ENCODE measurements around the genes CACNA1D, CACNA2D3, LRTM1 and SLMAP.

- PRO-cap: no peak
- CAGE, long polyA plus RNA: no peak
Measured at GRCh38 chr3:53493624-53494756, at the start of gene CACNA1D. Gene CACNA1D, plus strand, starts transcription at chr3:53494611.

GRCh38 chr3:53711340-53711993, 134.8 kb downstream of the CHDH start:
- PRO-cap: no peak
- CAGE, long polyA plus RNA: no peak

- PRO-cap: no peak
- CAGE, long polyA plus RNA: no peak
Measured at GRCh38 chr3:54122525-54122899, at the start of gene CACNA2D3. Gene CACNA2D3, plus strand, starts transcription at chr3:54122552.

GRCh38 chr3:54122900-54123282, 539 bp downstream of the CACNA2D3 start:
- PRO-cap: no peak
- CAGE, long polyA plus RNA: no peak

- PRO-cap: no peak
- CAGE, long polyA plus RNA: no peak
Measured at GRCh38 chr3:54927849-54928203, at the start of gene LRTM1. Gene LRTM1, minus strand, starts transcription at chr3:54928059.

- PRO-cap: no peak
- CAGE, long polyA plus RNA: no peak
Measured at GRCh38 chr3:55468154-55469238, 18.6 kb downstream of the WNT5A start.

GRCh38 chr3:55480640-55481743, 6.1 kb downstream of the WNT5A start:
- PRO-cap: no peak
- CAGE, long polyA plus RNA: no peak

GRCh38 chr3:55555785-55557121, 69.1 kb upstream of the WNT5A start:
- PRO-cap: no peak
- CAGE, long polyA plus RNA: no peak

DNA sequence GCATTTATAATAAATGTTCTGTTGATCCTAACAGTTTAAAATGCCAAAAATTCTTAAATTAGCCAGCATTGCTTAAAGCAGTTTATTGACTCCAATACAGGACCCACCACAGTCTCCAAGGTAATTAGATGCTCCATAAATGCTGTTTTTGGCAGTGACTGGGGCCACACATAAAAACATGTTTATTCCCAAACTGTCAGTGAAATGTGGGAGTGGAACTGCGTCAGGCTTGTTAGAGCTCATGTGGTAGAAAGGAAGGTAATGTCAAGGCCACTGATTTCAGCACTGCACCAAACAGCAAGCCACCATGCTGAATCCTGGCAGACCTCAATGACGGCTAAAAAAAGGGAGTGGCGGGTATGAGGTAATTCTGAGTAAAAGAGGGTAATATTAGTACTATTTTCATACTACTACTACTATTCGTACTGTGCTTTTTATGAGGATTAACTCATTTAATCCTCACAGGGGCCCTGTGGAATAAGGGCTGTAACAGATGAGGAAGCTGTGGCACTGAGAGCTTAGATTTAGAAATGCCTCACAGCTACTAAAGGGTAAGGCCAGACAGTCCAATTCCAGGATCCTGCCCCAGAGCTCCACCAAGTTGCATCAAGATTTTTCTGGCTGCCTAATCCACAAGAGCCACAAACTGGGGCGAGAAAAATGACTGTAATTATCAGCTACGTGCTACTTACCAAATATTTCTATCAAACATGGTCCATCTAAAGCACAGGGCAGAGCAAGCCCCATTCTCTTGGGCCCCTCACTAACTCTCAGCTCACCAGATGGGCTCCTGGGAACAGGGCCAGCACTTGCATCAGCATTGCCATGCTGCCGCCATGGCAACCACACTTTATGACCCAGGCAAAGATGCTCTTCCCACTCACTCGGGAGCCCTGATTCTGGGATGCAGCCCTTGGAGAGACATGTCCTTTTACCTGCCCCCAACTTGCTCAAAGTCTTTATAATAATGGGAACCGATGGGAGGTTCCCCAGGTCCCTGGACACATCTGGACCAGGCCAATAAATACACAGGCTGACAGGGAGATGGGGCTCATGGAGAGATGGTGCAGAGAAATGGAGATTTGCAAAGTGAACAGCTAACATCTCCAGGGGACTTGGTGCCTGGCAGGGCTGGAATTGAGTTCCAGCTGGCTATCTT, 83.5 kb upstream of the SPATA12 start:
- PRO-cap: no peak
- CAGE, long polyA plus RNA: no peak

DNA sequence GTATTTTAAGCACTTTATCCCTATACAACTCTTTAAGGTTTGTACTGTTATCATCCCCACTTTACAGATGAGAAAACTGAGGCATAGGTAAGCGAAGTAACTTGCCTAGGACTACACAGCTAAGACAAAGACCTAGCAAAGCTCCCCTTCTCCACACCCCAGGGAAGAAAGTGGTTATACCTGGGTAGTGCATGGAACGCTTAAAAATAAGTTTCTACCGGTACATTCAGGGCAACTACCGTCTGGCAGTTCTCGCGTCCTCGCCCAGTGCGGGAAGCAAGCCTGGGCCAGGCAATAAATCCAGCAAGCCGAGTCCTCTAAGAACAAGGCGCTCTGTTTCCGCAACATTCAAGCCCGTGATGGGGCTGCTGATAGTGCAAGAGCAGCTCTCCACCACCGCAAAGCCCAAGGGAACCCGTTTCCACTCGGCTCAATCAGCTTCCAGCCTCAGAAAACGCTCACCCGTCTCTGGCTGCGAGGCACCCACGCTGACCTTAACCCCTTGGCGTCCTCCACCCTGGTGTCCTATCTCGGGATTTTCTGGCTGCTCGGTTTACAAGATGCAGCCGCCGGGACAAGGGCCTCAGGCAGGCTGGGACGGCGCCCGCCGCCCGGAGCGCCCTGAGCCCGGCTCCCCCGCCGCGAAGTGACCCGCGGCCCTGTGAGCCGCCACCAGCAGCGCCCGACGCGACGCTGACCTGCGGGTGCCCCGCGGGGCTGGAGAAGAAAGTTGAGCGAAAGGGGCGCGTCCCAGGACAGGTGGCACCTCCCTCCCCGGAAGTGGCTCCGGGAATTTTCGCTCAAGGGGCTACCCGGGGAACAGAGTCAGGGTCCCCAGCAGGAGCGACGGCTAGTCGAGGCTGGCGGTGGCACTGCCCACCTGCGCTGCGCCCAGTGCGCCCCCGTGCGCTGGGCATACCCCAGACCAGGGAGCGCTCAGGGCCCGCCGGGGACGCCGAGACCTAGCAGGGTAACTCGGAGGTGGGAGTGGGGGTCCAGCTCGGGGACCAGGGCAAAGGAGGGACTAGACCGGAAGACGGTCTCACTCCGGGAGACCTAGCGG, 18.0 kb downstream of the SPATA12 start:
- PRO-cap: no peak
- CAGE, long polyA plus RNA: no peak

DNA sequence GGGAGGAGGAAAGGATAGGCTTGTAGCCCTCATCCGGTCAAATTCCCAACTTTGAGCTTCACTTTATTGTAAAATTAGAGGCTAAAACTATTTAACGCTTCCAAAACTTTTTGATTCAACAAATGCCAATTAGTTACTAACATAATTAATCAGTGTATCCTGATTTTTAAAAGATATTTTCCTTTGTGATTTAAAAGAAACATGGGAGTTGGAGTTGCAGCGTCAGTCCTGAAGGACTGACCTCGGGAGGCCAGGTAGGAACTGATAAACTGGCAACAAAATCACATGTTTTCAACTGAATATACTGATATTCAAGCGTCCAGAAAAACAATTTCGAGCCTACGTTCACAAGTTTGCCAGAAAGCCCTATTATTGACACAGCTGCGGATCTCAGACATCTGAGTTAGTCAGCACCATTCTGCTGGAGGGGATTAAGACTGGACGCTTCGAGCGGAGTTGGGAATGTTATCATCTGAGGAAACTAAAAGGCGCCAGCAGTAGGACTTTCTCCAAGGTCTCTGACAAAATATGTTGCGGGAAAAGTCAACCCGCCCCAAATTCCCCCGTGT, 551 bp upstream of the APPL1 start:
- PRO-cap: no peak
- CAGE, long polyA plus RNA: no peak

DNA sequence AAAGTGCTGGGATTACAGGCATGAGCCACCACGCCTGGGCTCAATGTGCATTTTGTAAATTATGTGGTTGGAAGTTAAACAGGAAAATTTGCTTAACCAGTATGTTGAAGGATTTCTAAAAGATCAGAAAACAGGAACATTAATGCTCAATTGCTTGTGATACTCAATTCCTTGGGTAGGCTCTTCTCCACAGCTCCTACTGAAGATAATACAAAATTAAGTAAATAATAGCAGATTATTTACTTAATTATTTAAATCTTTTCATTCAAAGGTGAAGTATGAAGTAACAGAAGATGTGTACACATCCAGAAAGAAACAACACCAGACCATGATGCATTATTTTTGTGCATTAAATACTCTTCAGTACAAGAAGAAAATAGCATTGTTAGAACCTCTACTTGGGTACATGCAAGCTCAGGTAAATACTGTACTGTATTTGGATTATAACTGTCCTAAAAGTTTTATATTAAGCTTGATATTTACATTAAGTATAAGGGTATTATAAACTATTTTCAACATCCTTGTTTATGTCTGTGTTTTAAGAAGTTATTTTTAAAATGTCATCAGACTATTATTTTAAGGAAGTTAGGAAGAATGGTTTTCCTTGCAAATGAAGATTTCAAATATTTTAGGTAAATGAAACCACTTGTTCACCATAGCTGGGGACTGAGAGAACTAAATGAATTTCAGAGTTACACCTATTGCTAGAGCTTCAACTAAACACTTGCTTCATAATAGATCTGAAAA, 18.4 kb downstream of the APPL1 start:
- PRO-cap: no peak
- CAGE, long polyA plus RNA: no peak

DNA sequence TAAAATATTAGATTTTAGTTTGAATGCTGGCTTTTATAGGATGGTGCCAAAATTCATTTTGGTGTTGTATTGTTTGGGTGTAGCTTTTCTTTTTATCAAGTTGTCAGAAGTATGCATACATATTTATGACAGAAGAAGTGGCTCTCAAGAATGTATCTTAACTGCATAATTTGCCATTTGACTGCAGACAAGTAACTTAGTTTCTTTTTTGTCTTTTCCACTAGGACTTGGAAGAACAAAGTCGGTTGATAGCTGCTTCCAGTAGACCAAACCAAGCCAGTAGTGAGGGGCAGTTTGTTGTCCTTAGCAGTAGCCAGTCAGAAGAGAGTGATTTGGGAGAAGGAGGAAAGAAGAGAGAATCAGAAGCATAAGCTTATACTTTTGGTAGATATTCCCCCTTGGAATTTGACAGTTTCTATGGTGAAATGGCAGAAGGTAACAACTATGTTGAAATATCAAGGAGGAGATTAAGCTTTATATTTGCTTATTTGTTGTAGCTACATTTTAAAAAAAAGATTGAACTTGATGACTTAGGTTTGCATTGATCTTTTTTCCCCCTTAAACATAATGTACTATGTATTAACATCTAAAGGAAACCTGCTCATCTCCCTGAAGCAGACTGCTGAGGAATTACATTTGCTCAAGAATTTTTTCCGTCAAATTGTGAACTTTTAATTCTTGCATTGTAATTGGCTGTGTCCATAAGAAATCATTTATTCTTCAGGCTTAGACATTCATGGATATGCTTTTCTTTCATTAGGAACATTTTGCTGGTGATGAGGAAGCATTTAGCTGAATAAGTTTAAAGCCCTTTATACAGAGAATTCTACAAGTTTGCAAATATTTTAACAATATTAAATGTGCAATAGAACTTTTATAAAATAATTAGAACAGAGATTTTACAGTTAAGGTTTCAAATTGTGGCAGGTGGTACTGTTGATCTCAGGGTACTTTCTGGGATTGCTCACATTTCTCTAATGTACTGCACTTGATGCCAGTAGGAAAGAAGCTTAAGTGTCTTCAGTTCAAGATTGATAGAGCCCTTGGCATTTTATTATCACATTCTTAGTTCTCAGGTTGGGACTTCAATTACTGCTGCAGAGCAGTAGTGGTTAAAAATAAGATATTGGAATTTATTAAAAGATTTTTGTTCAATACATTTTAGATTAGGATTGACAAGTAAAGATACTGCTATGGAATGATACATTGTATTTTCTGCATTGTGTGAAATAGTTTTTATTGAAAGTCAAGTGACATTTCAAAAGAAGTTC, 22.7 kb downstream of the ASB14 start:
- PRO-cap: no peak
- CAGE, long polyA plus RNA: no peak

- PRO-cap: no peak
- CAGE, long polyA plus RNA: no peak
Measured at GRCh38 chr3:57575028-57575585, 19.0 kb downstream of the PDE12 start.

GRCh38 chr3:57597505-57598395, 606 bp upstream of the ARF4 start:
- PRO-cap: bidirectional peak, plus-strand start at chr3:57597826, minus-strand start at chr3:57597344; bidirectional peak, plus-strand start at chr3:57598144, minus-strand start at chr3:57597973
- CAGE, long polyA plus RNA: no peak

GRCh38 chr3:57755982-57756514, at the start of gene SLMAP:
Gene SLMAP, plus strand, starts transcription at chr3:57756309.
- PRO-cap: unidirectional peak, plus-strand start at chr3:57756313
- CAGE, long polyA plus RNA: no peak

DNA sequence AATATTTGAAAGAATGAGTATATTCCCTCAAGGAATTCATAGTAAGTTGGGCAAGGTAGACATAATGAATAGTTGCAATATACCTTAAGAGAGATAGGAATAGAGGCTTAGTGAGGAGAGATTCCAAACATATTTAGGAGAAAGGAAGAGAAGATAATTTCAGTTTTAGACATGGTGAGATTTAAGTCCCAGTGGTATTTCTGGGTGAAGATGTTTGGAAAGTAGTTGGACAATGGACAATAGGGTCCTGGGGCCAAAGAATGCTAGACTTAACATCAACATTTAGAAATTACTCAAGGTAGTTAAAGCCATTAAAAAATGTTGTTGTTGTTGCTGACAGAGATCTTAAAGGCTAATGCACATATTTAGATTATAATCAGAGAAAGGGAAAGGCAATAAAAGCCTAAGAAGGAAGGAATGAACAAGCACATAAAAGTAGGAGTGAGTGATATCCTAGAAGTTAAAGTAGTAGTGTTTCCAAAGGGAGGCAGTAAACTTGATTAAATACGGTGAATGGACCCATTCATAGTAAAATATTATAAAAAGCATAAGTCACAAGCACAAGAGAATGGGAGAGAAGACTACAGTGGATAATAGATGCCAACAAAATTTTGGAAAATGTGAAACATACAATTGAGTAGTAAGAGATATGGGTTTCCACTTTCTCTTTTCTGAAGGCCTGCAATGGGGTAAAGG, 125.0 kb upstream of the FLNB start:
- PRO-cap: no peak
- CAGE, long polyA plus RNA: no peak

- PRO-cap: no peak
- CAGE, long polyA plus RNA: no peak
Measured at GRCh38 chr3:57971970-57972468, 36.2 kb upstream of the FLNB start.

- PRO-cap: no peak
- CAGE, long polyA plus RNA: no peak
Measured at GRCh38 chr3:57983169-57983595, 25.0 kb upstream of the FLNB start.

GRCh38 chr3:57992549-57993384, 15.5 kb upstream of the FLNB start:
- PRO-cap: no peak
- CAGE, long polyA plus RNA: no peak

Data from B cell (primary cell).